Tongue (tissue), 2 donors: ENCODE results near the gene KRBA2.

DNA sequence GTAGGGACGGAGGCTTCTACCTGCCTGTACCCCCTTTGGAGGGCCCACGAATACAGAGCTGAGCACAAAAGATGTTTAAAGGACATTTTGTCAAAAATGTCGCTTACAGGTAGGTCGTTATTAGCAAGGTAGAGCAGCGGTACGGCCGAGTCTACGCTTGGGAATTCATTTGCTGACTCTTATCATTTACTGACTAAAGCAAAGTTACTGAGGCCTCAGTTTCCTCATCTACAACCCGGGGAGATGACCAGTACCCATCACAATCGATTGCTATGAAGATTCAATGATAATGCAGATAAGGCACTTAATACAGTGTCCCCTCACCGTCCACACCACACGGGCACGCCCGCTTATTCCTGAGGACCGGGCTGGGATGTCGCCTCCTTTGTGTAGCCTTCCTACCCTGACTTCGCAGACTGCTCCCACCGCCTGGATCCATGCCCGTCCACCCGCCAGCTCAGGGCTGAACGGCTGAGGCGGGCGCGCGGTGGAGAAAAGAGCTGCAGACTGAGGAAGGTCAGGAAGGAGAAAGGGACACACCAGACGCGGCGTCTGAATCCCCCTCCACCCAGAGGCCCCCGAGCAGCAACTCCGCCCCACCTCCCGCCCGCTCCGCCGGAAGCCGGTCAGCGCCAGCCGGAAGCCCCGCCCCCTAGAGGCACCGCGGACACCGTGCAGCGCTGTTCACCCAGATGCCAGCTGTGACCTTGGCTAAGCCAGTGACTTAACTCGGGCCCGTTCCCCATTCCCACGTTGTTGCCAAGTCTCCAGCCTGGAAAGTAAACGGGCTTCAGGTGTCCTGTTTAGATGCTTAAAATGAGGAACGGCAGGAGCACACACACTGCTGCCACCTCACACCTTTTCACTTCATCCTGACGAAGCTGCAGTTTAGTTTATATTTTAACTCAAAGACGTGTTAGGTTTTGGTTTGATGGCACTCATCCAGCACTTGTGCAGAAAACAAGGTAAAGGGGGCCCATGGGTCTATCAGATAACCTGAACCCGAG is at the start of gene KRBA2:
KRBA2 (minus strand) TSS at position 593 of the 1,007 bp plus-strand sequence.
- RAMPAGE, long total RNA, result no peak

- RAMPAGE, long total RNA, result no peak
These were observed 2.1 kb upstream of the RPL26 start for GRCh38 chr17:8384868-8385804.

GRCh38 chr17:8479678-8480148 is 44.0 kb downstream of the NDEL1 start:
- RAMPAGE, long total RNA, result no peak

DNA sequence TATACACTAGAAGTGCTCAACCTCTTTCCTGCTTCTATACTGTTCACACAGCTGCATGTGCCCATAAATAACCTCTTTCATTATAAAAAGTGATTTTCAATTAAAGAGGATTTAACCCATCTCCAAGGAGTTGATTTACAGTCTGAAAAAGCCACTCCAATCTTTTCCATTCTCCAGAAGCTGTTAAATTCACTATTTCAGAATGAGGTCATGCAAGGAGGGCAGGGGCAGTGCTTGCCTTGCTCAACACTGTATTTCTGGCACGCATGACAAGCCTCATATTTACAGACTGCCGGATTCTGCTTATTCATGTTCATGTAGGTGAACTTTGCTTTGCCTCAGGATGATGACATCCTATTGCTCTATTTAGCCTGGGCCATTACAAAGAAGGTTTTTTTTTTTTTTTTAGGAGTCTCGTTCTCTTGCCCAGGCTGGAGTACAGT is 87.4 kb downstream of the MYH10 start:
- RAMPAGE, long total RNA, result no peak

- RAMPAGE, long total RNA, result no peak
These were observed 1.4 kb upstream of the PIK3R5 start for GRCh38 chr17:8966462-8967700.

DNA sequence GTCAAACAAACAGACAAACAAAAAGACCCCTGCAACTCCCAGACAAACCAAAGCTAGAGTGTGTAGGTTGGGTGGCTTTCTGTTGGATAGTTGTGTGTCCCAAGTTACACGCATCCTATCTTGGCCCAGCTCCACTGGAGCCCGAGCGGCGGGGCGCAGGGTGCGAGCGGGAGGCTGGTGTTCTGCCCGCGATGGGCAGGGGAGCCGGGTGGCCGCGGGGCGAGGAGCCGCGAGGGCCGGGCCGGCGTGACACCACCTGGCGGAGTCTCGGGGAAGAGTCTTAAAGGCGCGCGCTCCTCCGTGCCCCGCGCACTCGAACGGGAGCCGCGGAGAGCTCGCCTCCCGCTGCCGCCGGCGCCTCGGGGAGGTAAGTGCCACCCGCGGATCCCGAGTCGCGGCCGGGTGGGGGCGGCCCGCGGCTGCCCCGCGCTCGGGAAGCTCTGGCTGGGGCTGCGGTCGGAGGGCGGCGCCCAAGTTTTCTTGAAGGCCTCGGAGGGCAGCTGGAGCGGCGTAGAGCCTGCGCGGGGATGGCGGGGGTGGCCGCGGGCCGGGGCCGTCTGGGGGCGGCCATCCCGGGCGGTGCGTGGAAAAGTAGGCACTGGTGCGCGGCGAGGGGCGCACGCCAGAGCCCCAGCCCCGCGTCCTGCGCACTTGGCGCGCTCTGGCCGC is 18.4 kb upstream of the NTN1 start:
- RAMPAGE, long total RNA, result no peak

- RAMPAGE, long total RNA, result no peak
These were observed 204.6 kb downstream of the STX8 start for GRCh38 chr17:9371004-9371455.

- RAMPAGE, long total RNA, result no peak
These were observed 110.3 kb downstream of the STX8 start for GRCh38 chr17:9465290-9465792.

GRCh38 chr17:9645585-9645832 is 192 bp downstream of the USP43 start:
- RAMPAGE, long total RNA, result no peak

GRCh38 chr17:9836135-9836629 is 10.5 kb downstream of the GLP2R start:
- RAMPAGE, long total RNA, result no peak

GRCh38 chr17:9875371-9876027 is 29.6 kb downstream of the RCVRN start:
- RAMPAGE, long total RNA, result no peak

DNA sequence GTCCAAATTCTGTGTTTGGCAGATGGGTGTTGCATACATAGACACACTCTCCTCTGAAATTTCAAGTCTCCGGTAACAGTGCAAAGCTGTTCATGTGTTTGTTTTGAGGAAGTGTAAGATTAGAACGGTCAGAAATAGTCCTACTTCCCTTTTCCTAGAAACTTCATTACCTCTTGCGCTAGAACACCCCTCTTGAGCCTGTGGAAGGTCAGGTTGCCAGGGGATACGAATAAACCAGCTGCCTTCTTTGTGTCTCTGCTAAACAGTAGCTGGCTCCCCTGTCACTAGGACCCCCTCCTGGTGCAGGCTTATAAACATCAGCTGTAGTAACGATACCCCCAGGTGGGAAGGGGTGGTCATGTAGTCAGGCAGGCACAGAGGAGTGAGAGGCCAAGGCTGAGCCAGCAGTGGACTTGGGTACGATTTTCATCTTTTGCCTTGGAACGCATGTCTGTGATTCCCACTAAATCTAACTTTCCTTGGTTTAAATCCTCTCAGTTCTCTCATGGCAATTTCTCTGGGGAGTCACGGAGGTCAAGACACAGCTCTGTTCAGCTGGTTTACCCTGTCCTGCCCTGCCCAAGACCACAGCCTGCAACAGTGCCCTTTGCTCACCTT is 113.5 kb upstream of the RCVRN start:
- RAMPAGE, long total RNA, result no peak

- RAMPAGE, long total RNA, result no peak
These were observed 120.9 kb upstream of the RCVRN start for GRCh38 chr17:10025878-10026394.

- RAMPAGE, long total RNA, result no peak
These were observed 92.8 kb downstream of the GAS7 start for GRCh38 chr17:10105587-10106048.

DNA sequence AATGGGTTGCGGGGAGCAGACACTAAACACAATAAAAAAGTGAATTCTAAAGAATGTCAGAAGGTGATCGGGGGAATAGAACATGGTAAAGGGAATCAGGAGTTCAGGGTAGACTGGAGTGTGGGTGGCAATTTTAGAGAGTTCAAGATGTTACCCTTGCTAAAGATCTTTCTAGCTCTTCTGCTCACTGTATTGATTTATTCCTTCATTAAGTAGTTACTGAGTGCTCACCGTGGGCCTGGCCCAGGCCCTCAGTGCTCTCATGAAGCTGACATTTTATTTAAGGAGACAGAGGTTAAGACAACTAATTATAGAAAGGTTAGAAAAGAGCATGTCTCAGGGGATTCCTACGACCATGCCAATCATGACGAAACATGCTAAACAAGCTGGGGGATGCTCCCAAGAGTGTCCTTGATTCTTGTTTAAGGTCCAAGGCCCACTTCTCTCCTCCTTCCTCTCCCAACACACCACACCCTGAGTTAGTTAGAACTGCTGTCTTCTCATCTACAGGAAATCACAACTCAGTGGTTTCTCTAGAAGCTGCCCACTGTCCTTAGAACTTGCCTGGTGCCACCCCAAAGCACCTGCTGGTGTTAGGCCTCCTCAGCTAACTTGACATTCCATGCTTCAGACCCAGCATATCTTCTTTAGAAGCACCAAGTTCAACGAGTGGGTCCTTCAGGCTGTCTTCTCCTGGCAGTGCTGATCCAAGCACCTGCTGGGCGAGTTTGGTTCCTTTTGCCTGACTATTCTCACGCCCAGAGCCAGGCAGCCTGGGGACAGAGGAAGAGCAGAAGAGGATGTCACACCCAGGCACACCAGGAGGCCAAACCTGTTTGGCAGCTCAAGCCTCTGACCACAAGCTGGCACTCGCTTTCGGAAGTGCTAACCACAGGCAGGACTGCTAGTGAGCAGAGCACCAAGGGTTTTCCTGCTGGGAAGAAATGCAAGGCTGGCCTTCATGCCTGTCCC is 79.0 kb downstream of the GAS7 start:
- RAMPAGE, long total RNA, result no peak

GRCh38 chr17:10210399-10210765 is 12.0 kb upstream of the GAS7 start:
- RAMPAGE, long total RNA, result no peak

DNA sequence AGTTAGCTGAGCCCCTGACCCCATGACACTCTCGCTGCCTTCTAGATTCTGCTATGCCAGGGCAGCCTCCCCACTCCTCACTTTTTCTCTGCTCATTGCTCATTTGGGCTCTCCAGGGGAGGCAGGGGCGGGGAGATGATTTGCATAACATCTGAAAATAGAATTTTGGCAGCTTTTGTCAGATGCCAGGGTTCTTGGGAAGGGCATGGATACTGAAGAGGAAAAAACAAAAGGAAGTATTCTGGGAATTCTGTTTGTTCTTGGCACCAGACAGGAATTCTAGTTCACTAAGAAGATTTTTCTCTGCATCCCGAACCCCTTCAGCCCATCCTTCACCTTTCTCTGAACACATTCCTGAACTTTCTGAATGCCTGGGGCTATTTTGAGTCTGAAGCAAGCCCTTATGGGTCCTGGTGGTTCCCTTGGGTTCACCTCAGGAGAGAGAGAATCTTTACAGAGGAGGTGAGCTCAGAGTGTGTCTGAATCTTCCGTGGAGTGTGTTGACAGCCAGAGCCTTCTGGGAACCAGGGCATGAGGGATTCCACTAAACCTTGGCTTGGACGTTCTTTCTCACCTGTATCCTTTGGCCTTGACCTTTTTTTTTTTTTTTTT is 78.2 kb upstream of the GAS7 start:
- RAMPAGE, long total RNA, result no peak

- RAMPAGE, long total RNA, result no peak
These were observed 6.2 kb downstream of the MYH8 start for GRCh38 chr17:10415497-10416022.

GRCh38 chr17:10772600-10772799 is 31.4 kb downstream of the TMEM238L start:
- RAMPAGE, long total RNA, result no peak

DNA sequence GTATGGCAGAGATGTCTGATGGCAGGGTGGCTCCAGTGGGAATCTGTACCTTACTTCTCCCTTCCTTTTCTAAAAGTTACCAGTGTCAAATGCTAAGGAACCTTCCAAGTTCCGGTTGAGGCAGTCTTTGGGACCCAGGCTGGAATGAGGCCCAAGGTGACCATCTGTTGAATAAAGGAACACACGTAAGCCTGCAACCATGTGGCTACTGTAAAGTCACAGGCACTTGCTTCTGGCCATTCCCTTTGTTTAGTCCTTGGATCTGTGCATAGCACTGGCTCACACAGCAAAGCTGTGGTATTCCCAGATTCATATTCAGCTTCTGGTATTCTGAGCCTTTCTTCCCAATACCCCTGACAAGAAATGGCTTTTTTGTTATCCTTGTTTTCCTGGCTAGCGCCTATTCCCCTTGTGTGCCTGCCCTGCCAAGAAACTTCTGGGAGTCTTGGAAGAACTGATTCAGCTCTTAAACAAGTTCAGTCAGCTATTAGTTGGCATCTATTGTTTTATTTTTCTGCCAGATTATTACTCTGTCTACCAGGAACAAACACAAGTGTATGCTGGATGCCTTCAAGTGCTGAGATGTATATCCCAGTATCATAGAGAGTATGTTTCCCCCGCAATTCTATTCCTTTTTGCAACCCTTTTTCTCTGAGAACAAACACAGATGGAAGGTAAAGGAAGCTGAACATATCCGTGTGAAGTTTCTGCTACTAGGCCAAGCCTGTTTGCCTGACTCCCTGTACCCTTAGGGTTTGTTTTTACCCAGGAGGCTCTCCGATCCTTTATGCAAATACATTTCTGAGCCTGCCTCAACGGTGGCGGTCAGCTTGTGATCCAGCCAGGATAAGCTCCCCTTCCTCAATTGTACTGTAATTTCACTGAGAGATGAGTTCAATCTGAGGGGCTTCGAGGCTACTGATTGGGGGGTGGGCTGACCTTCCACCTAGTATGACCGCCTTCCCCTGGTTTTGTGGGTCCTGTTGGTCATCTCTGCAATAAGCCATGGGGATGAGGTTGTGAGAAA is 13.1 kb downstream of the TMEM238L start:
- RAMPAGE, long total RNA, result no peak